Breast (tissue), 4 donors: ENCODE results near the genes PLK2 and ELOVL7.

DNA sequence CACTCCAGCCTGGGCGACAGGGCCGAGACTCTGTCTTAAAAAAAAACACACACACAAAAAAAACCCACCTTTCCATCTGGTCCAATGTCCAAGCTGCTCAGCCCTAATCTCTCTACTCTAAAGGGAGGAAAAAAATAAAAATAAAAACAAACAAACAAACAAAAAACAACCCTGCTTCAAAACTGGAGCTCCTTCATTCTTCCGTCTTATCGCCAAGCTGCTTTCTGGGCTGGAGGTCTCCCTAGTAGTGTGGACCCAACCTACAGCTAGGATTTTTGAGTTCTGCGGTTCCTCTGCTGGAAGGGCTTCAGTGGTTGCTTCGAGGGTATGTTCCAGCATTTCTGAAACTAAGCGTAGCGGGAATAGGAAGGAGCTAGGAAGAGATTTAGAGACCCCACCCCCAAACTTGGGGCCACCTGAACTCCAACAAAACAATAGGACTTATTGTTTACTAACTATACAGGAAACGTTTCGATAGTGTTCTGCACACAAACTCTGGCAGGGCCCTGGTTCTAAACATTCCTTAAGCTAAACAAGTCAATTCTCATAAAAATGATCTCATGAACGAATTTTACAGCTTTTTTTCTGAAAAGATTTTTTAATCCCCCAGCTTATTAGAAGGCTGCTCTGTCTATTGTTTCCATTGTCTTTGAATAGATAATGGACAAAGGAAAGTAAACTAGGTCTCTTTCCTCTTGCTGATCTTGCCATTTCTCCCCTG lies 346.7 kb downstream of the PLK2 start:
- PRO-cap, 3 experiments, result no peak in any of the 3 experiments
- RRBS, result no CpG with 5 or more reads among the region's 11 CpGs

GRCh38 chr5:58244762-58245354 lies 215.0 kb downstream of the PLK2 start:
- PRO-cap, 3 experiments, result no peak in any of the 3 experiments
- RRBS, result no CpG with 5 or more reads among the region's 6 CpGs

DNA sequence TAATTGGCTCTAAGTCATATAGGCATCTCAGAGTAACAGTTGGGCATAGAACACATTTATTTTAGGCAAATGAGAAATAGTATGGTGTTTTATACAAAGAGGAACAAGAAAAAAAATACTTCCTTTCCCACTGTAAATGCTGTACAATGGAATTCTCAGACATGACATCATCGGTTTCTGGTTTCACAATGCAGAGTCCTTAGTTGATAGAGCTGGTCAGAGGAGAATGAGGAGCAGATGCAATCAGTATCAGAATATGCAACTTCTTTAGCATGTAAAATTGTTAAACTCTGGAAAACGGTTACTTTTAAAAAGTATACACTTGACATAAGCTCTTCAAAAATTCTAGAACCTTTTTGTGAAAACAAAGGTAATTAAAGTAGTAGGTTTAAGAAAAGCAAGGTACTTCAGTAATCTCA lies 49.4 kb downstream of the PLK2 start:
- PRO-cap, 3 experiments, result no peak in any of the 3 experiments
- RRBS, result no CpG with 5 or more reads among the region's 2 CpGs

GRCh38 chr5:58460033-58460117 lies at the start of gene PLK2:
TSS of gene PLK2 (minus strand) at chr5:58460086.
- PRO-cap, 3 experiments, result peak in 3 of 3 experiments; most common minus-strand start chr5:58460086 (in 3)
- RRBS, result 2% methylated on average over 3 of the region's 7 CpGs

DNA sequence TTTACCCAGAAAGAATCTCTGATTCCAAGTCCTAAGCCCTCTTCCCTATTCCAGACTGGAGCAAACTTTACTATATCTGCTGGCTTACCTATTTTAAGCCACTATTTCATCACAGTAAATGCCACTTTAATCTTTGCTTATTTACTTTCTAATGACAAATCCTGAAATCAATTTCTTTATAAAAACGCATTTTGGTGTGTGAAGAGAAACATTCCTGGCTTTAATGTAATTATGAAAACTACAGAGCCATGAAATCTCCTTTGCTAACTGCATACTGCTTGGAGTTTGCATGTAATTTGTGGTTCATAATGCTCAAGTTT lies 121.1 kb downstream of the RAB3C start:
- PRO-cap, 3 experiments, result no peak in any of the 3 experiments
- RRBS, result no CpG with 5 or more reads among the region's 1 CpG

DNA sequence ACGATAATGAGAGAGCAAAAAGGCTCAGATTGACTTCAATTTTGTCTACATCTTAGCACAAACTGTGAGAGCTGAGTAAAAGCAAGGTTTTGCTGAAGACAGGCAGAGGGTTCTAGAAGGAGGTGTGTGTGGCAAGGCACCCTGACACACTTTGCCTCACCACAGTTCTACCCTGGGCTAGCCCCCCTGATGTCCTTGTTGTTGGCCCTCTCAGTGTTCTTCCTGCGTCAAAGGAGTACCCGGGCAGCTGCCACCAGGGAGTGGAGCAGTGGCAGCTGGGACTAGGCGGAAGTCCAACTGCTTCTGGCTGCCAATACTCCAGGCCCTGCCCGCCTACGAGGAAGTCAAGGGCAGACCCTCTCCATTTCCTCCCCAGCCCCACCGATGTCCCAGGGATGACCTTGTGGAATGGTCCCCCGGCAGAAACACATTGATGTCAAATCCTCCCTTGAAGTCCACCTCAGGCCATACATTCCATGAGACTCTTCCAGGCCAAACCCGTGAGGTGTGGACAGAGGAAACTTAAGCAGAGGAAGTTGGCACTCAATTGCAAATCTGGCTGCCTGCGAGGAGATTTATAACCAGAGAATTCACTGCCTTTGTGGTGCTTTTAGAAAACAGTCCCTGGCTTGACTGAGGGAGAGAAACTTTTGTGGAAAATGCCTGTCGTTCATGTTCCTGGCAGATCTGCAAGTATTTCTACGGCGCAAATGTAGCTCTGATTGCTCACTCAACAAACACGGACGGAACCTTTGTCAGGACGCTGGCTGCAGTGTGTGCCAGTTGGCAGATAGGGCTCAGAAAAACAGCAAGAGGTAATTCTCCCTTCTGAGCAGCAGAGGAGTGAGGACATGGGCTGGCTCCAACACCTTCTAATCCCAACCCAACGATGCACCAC lies 339.7 kb downstream of the RAB3C start:
- PRO-cap, 3 experiments, result peak in 1 of 3 experiments; most common minus-strand start position 153 of the sequence (in 1)
- RRBS, result no CpG with 5 or more reads among the region's 17 CpGs

DNA sequence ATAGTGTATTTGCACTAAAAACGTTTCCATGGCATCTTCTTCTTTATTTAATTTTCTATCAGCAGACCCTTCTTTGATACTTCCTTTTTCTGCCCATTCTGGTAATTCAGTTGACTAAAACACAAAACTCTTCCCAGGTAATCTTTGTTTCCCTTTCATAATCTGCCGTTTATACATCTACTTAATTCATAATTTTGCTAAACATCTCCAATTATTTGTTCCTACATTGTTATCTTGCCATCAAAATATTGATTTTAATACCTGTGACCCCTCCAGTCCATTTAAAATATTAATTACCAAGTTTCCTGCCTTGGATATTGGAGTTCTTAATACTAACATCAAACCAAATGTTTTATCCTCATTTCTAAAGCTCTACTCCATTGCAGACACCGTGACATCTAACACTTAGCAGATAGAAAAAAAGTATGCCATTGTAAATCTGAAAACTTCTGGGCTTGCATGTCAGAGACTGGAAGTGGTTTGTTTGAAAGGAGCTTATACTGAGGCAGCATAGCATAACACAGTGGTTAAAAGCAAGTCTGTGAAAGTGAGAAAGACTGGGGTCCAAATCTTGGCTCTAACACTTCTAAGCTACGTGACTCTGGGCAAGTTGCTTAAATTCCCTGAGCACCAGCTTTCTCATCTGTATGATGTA lies 540.5 kb downstream of the RAB3C start:
- PRO-cap, 3 experiments, result no peak in any of the 3 experiments
- RRBS, result no CpG with 5 or more reads among the region's 4 CpGs

GRCh38 chr5:59145404-59145922 lies 562.6 kb downstream of the RAB3C start:
- PRO-cap, 3 experiments, result no peak in any of the 3 experiments
- RRBS, result no CpG with 5 or more reads among the region's 9 CpGs

GRCh38 chr5:59275416-59276467 lies 617.8 kb downstream of the PDE4D start:
- PRO-cap, 3 experiments, result no peak in any of the 3 experiments
- RRBS, result no CpG with 5 or more reads among the region's 16 CpGs

- PRO-cap, 3 experiments, result no peak in any of the 3 experiments
- RRBS, result no CpG with 5 or more reads among the region's 1 CpG
Observed at GRCh38 chr5:59747587-59748311, 145.8 kb downstream of the PDE4D start.

- PRO-cap, 3 experiments, result no peak in any of the 3 experiments
- RRBS, result no CpG with 5 or more reads among the region's 5 CpGs
Observed at GRCh38 chr5:59766369-59766905, 127.1 kb downstream of the PDE4D start.

DNA sequence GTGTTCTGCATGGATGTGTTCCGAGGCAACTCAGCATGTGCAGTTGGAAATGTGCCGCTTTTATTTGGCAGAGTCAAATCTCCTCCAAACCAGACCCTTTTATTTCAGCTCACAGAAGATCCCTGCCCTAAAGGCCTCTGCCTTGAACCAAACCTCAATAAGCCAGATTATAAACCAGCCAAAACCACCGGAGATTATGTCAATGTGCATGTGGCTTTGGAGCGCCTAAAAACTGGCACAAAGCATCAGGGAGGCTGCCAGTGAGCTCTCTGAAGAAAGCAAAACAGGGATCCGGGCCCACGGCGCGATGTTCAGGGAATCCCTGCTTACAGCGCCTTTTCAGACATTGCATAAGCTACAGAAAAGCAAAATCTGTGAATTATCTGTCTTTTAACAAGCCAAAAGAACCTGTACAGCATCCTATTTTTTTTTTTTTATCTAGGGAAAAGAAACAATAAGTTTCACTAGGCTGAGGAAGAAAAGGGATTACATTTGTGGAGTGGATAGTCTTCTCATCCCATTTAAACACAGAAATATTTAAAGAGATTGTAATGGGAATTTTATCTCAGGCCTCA lies 360.0 kb downstream of the DEPDC1B start:
- PRO-cap, 3 experiments, result no peak in any of the 3 experiments
- RRBS, result 22% methylated on average over 3 of the region's 9 CpGs

GRCh38 chr5:60843845-60844799 lies at the start of gene ELOVL7:
TSS of gene ELOVL7 (minus strand) at chr5:60844269.
- PRO-cap, 3 experiments, result peak in 3 of 3 experiments; most common plus-strand start chr5:60844365 (in 3); most common minus-strand start chr5:60844269 (in 3)
- RRBS, result 2% methylated on average over 67 of the region's 100 CpGs

DNA sequence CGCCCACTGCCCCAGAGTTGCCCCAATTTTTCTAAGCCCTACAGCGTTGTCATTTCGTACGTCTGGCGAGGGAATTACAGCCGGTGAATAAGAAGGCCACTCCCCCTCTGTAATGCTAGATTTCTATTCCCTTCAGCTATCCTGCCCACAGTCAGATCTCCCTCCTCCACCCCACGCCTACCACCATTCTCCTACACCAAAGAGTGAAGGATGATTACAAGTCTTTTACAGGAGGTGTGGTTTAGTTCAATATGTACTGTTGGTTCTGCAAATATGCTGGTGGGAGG lies 83.7 kb upstream of the SMIM15 start:
- PRO-cap, 3 experiments, result no peak in any of the 3 experiments
- RRBS, result no CpG with 5 or more reads among the region's 7 CpGs

DNA sequence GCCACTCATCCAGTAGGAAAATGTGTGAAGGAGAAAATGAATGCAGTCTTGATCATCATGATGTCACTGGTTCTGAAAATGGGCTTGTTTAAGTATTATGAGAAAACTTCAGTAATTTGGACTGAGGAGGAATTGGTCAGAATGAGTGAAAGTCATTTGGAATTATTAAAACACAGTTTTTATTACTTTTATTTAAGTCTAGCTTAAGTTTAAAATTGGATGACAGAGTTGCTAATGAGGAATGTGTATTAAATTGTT lies 74.5 kb upstream of the ZSWIM6 start:
- PRO-cap, 3 experiments, result no peak in any of the 3 experiments

DNA sequence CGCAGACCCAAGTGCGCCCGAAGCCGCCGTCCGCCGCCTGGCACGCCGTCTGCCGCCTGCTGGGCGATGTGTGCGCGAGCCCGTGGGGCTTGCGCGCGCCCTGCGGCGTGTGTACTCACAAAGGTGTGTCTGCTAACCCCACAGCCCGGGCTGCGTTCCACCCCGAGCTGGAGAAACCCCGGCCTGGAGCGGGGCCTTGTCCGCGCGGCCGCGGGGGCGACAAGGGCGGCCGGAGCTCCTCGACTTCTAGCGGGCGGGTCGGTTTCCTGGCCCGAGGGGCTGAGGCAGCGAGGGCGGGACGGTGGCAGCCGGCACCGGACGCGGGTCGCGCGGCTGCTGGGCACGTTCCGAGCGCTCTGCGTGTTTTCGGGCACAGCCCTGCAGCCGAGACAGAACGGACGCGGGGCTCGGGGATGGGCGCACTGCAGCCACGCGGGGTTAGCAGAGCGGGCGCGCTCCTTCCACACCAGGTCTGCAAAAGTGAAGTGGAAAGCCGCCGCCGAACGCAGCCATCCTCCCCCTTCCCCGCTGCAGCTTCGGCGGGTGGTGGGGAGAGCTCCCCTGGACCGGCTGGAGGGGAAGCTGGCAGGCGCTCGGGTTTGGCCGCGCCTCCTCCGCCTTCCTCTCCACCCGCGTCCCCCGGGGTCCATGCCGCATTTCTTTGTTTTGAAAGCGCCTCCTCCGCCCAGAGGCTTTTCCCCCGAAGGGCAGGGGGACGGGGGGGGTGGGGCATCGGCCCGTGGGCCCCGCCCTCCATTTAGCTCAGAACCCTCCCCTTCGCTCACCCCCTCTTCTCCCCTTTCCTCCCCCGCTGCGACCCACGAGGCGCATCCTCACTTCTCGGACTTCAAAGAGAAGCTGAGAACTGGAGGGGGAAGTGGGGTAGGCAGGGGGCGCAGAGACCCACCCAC lies 823 bp upstream of the ZSWIM6 start:
- PRO-cap, 3 experiments, result peak in 3 of 3 experiments; most common plus-strand start position 392 of the sequence (in 2); most common minus-strand start position 51 of the sequence (in 3)
- RRBS, result 2% methylated on average over 26 of the region's 94 CpGs

DNA sequence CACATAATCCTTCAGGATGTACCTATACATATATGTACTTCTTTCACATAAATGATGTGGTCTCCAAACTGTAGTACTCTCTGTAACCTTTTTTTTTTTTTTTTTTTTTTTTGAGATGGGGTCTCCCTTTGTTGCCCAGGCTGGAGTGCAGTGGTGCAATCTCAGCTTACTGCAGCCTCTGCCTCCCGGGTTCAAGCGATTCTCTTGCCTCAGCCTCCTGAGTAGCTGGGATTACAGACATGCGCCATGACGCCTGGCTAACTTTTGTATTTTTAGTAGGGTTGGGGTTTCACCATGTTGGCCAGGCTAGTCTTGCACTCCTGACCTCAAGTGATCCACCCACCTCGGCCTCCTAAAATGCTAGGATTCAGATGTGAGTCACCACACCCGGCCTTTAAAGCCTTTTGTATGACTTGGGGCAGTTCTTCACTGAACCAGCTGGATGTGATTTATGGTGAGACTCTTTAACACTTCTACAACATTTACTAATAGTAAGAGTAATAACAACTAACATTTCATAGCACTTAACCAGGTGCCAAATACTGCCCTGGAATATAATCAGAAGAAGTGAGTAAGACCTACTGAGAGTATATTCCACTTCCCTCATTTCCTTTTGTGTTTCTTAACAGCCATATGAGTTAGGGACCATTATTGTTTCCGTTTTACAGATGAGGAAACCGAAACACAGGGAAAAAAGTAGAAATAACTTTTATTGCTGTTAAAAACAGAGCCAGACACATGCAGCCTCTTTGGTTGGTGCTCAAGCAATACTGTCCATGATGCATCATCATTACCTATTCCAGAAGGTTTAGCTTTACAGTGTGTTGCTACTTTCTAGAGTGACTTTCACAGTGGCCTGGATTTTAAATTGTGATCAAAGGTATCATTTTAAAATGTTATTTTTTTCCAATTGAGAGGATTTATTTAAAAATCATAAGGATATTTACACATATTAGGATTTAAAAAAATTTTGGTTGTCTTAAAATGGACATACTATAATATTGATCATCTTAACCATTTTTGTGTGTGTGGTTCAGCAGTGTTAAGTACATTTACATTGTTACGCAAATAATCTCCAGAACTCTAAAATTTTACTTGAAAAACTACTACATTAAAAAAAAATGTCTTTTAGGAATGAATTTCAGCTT lies 10.1 kb downstream of the ZSWIM6 start:
- PRO-cap, 3 experiments, result no peak in any of the 3 experiments
- RRBS, result no CpG with 5 or more reads among the region's 9 CpGs

DNA sequence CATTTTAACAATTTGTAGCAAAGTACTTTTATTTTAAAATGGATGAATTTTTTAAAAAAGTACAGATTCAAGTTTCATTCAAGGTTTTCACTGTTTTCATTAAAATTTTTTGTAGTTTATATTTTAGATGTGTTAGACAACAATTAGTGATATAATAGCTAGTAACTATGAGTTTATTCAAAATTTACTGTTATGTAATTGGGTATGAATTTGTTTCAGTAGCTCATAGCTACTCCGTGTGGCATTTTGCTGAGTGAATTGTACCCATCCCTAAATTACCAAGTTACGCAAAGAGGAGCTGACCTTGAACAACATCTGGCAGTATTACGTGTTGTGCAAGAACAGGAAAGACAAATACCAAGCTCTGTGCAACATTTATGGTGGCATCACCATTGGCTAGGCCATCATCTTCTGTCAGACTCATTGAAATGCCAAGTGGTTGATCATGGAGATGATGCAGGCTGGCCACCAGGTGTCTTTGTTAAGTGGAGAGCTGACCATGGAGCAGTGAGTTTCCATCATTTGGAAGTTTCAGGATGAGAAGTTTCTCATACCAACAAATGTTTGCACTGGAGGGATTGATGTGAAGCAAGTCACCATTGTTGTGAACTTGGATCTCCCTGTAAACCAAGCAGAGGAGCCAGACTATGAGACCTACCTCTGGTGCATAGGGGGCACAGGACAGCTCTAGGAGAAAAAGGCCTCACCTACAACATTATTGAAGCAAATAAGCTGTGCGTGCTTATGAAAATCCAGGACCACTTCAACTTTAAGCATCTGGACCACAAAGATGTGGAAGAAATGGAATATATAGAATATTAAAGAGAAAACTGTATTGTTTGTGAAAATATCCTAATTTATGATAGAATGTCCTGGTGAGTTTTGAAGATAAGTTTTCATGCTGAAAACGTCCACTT lies 15.1 kb downstream of the ZSWIM6 start:
- PRO-cap, 3 experiments, result no peak in any of the 3 experiments
- RRBS, result no CpG with 5 or more reads among the region's 5 CpGs

DNA sequence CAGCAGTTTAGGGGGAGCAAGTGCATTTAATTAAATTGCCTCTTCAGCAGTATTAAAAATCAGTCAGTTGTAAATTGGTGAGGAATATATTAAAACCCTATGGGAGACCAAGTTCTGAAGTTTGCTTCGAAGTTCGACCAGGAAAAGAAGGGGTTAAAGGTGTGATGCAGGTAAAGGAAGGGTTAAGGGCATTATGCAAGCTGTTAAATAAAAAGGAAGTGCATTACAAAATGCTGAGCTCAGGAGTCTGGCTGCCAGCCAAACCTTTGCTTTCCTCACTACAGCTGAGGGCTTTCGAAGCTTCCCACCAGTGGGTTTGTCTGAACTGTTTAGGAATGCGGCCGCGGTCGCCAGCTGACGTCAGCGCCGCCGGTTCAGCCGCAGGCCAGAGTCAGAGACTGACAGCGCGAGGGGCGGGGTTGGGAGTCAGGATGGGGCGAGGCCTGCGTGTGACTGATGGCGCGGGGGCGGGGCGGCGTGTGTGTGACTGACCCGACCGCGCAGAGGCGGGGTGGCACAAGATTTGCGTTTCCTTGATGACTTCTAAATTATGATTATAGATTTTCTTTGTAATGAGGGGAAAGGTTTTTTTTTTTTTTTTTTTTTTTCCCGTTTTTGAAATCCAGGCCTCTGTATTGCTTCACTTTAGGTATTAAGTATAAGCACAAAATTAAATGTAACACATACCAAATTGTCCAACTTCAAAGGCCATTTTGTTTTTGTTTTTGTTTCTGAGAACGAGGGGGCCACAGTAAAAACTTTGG lies 76.6 kb downstream of the ZSWIM6 start:
- PRO-cap, 3 experiments, result no peak in any of the 3 experiments
- RRBS, result no CpG with 5 or more reads among the region's 29 CpGs

DNA sequence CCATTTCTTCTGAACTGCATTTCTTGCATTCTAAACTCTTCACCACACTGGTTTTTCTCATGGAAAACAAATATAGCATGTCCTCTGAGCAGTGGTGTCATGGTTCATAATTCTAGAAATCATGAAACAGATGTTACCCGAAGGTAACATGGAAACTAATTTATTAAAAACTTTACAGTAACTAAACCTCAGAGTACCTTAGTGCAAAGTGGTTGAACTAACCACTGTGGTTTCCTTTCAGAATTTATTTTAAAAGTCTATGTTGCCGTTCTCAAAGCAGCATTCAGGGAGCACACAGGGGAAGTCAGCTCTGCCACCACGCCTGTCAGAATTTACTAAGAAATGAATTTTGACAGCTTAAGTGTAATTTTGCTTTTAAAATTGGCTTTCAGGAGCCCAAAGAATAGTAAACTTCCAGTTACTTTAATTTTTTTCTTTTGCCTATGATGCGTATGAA lies 202.4 kb downstream of the ZSWIM6 start:
- PRO-cap, 3 experiments, result no peak in any of the 3 experiments
- RRBS, result no CpG with 5 or more reads among the region's 4 CpGs